A172 (cell line): ENCODE results near the genes NGB, AHSA1 and SLIRP.

- RAMPAGE, long total RNA, result no peak
Observed at GRCh38 chr14:76267732-76268109, 108.2 kb upstream of the ESRRB start.

- RAMPAGE, long total RNA, result no peak
Observed at GRCh38 chr14:76584132-76585013, 176.9 kb upstream of the VASH1 start.

GRCh38 chr14:76834107-76834687 is 8.0 kb downstream of the LRRC74A start:
- RAMPAGE, long total RNA, result no peak

DNA sequence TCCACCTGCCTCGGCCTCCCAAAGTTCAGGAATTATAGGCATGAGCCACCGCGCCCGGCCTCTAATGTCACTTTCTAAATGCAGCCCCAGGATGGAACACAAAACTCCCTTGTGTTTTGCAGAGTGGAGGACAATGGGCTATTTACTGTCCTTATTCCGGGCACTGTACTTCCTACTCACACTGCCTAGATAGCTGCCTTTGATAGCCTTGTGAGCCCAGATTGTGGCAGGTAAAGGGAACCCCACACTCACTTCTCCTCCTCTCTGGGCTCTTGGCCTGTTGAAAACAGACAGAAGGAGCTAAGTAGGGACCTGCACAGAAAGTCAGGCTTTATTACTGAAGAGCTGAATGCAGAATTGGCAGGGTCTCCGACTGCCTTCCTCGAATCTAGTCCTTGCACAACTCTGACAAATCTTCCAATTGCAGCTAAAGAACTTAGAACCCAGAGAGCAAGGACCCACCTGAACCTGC is 72.8 kb downstream of the LRRC74A start:
- RAMPAGE, long total RNA, result no peak

GRCh38 chr14:76924400-76925118 is 98.4 kb downstream of the LRRC74A start:
- RAMPAGE, long total RNA, result no peak

- RAMPAGE, long total RNA, result no peak
Observed at GRCh38 chr14:76926428-76927071, 100.3 kb downstream of the LRRC74A start.

GRCh38 chr14:76939852-76940164 is 88.7 kb downstream of the IRF2BPL start:
- RAMPAGE, long total RNA, result no peak

- RAMPAGE, long total RNA, result no peak
Observed at GRCh38 chr14:77007015-77007700, 21.4 kb downstream of the IRF2BPL start.

GRCh38 chr14:77043133-77044198 is 15.0 kb upstream of the IRF2BPL start:
- RAMPAGE, long total RNA, result no peak

DNA sequence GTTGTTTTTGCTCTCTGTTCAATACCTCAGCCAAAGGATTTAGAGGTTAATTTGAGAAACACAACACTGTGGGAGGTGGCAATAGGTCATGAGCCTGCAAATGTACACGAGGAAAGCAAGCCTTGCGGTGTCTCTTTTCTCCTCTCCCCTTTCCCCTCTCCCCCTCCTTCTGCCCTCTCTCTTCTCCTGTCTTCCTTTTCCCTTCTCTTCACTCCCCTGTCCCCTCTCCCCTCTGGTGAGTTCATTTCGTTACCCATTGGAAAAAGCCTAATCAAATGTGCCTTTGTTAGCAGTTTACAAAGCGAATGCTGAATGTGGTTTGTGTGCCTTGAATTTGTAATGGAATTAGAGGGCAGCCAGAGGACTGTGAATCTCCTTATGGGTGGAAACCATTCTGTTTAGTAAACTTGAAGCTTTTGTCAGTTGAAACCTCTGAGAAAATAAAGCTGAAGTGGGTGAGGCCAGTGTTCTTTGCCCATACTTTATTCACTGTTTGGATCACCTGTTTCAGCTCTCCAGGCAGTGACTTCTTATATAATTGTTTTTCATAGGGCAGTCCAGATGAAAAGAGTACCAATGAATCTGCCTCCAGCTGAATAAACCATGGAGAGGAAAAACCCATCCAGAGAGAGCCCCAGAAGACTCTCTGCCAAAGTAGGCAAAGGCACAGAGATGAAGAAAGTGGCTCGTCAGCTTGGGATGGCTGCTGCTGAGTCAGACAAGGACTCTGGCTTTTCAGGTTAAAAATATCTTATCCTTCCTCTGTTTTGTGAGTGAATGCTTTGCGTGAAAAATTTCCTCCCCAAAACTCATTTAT is 7.3 kb downstream of the CIPC start:
- RAMPAGE, long total RNA, result no peak

DNA sequence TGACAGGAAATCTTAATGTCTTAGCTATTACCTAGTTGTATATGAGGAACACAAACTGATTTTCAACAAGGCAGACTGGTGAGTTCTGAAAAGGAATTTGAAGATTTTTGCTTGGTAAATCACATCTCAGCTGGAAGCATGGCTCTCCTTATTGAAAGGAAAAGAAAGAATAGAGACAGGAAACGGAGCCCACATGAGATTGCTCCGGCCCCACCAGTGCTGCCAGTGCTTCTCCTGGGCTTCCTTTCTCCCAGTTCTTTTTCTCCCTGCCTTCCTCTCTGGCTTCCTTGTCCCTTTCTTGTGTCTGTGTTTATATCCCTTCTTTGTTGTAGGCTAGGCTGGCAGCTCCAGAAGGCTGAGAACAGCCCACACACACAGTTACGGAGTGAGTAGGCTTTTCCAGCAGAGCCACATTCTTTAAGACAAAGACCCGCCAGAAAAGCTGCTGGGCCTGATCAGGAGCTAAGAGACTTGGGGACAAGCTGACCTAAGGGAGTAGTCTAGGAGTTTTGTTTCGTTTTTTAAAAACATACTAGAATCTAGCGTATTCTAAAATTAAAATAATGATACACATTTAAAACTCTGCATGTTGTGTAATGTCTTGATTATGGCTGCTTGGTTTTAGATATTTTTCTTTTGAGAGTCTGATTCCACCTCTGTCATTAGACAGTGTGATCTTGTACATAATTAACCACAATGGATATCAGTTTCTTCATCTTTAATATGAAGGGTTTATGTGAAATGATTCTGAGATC is 13.0 kb downstream of the CIPC start:
- RAMPAGE, long total RNA, result no peak

GRCh38 chr14:77141868-77142441 is 364 bp upstream of the ZDHHC22 start:
- RAMPAGE, long total RNA, result no peak

GRCh38 chr14:77271085-77271548 is at the start of gene NGB:
Gene NGB (minus strand): TSS chr14:77271206.
- RAMPAGE, long total RNA, result no peak

- RAMPAGE, long total RNA, result start-site peak on the plus strand at chr14:77458043-77458121, 522 and 648 reads in 2 replicates
Observed at GRCh38 chr14:77457490-77458275, at the start of gene AHSA1. Gene AHSA1 (plus strand): TSS chr14:77458093.

GRCh38 chr14:77641075-77641524 is 24.7 kb upstream of the SPTLC2 start:
- RAMPAGE, long total RNA, result no peak

- RAMPAGE, long total RNA, result start-site peak on the minus strand at chr14:77708002-77708028, 8 and 45 reads in 2 replicates; start-site peak on the plus strand at chr14:77708081-77708111, 952 and 2,942 reads in 2 replicates
Observed at GRCh38 chr14:77707547-77708666, at the start of gene SLIRP. Gene SLIRP (plus strand): TSS chr14:77708103.

DNA sequence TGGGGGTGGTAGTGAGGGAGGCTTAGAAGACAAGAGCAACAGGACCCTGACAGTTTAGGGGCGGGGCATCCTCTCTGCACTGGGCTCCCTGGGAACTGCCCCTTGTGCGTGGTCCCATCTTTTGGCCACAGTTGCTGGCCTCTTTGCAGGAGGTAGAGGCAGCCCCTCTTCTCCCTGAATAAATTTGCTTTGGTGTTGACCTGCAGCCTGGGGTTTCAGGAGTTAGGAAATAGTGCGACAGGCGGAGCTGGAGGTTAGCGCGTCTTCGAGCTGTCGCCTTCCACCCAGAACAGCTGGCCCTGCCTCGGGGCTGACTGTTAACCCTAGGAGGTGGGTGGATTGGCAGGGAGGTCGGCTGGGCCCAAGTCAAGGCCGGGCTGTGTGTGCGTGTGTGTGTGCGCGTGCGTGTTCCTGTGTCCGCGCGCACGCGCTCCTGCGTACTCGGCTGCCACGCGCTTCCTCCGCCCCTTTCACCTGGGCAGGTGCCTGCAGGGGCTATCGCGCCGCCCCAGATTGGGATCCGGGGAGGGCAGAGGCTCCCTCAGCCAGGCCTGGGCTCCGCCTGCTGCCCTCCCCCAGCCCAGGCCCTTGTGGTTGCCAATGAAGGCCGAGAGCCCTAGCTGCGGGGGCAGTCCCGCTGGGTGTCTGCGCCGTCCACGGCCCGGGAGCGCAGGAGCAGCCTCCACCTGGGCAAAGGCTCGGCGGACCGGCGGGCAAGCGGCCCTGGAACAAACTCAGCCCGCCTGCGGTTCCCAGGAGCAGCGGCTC is 180.9 kb downstream of the ADCK1 start:
- RAMPAGE, long total RNA, result no peak

GRCh38 chr14:77988986-77989396 is 181.2 kb upstream of the NRXN3 start:
- RAMPAGE, long total RNA, result no peak

DNA sequence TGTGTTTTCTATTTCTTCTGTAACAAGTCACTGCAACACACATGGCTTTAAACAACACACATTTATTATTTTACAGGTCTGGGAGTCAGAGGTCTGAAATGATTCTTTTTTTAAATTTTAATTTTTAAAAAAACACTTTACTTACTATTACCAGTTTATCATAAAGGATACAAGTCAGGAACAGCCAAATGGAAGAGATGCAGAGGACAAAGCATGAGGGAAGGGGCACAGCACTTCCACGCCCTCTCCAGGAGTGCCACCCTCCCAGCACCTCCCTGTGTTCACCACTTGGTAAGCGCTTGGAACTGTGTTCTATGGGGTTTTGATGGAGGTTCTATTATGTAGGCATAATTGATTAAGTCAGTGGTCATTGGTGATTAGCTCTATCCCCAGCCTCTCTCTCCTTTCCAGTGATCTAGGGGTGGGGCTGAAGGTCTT is 69.7 kb upstream of the NRXN3 start:
- RAMPAGE, long total RNA, result no peak

GRCh38 chr14:78405760-78405959 is 235.5 kb downstream of the NRXN3 start:
- RAMPAGE, long total RNA, result no peak